Amniotic epithelial cell (primary cell): ENCODE data around the genes DENND4B and ATP8B2.

DNA sequence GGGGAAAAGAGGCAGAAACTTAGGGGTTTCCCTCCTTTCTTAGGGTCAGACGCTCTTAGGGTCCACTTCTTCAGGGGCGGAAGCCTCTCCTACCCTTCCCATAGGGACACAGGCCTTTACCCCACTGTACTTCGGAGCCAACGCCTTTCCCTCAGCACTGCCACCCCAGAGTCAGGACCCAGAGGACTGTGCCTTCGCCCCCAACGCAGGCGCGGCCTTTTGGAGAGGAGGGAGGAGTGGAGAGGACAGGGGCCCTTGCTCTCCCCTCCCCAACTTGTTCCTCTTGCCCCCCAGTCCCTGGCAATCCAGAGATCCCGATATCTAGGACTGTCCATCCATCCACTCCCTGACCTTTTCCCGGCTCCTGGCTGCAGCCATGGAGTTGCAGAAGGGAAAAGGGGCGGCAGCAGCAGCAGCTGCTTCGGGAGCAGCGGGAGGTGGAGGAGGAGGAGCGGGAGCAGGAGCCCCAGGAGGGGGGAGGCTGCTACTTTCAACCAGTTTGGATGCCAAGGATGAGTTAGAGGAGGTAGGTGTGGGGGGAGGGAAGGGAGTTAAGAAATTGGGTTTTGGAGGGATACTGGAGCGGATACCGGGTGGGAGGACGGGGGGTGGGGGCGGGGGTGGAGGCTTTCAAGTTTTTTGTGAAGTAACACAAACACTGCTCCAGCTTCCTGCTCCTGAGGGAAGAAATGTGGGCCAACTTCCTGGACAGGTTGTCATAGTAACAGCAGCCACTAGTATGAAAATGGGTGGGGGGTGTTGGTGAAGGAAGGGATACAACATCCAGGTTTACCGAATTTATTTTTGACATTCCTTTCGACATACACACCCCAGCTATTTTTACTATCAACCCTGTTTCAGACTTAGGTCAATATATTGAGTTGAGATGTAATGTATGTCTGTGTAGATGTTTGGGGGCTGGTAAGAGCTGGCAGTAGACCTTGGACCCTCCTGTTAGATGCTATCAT lies 693 bp downstream of the INTS3 start:
- RRBS = no CpG with 5 or more reads among the region's 20 CpGs

DNA sequence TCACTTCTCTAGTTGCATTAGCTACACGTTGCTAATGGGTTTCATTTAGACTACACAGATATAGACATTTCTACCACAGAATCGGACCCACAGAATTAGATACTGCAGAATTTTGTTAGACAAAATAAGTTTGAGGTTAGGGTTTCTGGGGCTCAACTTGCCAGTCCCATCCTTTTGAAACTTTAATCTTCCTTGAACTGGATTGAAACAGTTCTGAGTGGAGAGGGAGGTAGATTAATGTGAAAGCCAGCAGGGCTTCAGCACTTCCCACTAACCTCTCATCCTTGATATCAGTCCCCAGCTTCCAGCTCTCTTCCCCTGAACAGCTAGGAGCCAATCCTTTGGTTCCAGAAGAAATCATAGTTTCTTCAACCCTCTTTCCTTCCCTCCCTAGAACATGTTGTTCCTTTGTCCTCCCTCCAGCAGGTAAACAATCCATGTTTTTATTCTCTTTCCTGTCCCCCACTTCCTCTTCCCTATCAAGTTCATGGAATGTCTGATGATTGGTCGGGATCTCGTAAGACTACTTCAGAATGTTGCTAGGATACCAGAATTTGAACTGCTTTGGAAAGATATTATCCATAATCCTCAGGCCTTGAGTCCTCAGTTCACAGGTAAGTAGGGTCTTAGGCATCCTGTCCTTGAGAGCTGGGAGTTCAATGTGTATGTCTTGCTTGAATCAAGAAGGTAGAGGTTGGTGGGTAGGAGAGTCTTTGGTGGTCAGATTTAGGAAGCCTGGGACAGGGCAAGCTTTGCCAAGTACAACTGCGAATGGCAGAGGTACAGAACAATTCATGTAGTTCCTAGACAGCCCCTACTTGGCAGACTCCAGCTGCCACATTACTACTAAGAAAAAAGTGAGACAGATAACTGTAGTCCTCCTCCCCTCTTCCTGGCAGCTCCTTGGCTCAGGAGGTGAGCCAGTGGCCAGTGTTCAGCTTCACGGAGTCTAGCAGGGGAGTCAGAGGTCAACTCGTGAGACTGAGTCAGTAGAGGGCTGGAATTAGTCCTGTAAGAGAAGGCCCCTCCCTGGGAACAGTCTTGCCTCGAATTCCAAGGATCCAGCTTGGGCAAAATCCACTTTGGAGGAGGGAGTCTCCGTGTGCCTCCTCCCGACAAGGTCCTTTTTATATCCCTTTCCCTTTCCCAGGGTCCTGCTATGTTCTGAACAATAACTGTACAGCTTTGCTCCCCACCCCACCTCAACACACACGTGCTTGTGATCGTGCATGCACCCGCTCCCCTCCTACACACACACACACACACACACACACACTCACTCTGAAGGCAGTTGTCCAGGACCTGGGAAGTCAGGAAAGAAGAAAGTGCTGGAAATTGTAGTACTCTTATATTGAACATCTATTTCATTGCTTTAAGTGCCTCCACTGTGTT lies 22.9 kb upstream of the SLC27A3 start:
- RRBS = no CpG with 5 or more reads among the region's 13 CpGs

DNA sequence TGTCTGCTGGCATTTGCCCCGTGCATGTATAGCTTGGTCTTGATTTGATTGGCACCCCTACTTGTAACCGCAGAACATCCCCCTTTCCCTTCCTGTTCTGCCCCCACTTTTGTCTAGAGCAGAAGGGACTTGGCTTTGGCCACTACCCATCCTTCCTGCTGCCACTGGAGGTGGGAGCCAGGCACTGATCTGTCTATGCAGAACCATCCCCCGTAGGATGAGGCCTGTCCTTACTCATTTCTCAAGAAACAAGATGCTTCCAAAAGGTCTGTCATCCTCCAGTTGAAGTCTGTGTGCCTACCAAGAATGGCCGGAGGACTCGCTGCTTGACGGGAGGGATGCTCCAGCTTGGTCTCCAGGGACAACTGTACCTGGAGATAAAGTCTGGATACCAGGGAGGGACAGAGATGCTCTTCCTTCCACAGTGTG lies 1.1 kb upstream of the SLC27A3 start:
- RRBS = no CpG with 5 or more reads among the region's 6 CpGs

- RRBS = no CpG with 5 or more reads among the region's 13 CpGs
Measured at GRCh38 chr1:153775881-153775974, 521 bp downstream of the SLC27A3 start.

GRCh38 chr1:153802585-153802913 lies 27.3 kb downstream of the SLC27A3 start:
- RRBS = no CpG with 5 or more reads among the region's 3 CpGs

GRCh38 chr1:153809172-153810089 lies 34.2 kb downstream of the SLC27A3 start:
- RRBS = no CpG with 5 or more reads among the region's 13 CpGs

DNA sequence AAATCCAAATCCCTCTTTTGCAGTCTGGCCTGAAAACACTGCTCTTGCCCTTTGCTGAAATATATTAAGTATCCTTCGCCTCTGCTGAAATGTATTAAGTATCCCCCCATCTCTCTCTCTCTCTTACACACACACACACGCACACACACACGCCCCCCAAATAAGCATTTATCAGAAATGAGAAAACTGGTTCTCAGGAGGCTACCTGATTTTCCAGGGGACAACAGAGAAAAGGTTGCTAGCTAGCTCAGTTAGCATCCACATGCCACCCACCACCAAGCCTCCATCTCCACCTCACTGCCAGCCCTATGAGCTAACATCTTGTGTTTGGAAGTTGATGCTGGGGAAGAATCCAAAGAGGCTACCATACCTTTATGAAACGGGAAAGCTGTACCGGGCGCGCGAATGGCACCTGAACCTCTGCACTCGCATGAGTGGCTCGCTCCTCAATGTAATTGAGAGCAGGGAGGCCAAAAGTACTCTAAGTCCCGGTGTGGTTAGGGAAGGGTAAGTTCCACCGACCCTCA lies 1.2 kb downstream of the GATAD2B start:
- RRBS = 8% methylated on average over 6 of the region's 12 CpGs

- RRBS = no CpG with 5 or more reads among the region's 22 CpGs
Measured at GRCh38 chr1:153923432-153923937, 713 bp upstream of the GATAD2B start.

DNA sequence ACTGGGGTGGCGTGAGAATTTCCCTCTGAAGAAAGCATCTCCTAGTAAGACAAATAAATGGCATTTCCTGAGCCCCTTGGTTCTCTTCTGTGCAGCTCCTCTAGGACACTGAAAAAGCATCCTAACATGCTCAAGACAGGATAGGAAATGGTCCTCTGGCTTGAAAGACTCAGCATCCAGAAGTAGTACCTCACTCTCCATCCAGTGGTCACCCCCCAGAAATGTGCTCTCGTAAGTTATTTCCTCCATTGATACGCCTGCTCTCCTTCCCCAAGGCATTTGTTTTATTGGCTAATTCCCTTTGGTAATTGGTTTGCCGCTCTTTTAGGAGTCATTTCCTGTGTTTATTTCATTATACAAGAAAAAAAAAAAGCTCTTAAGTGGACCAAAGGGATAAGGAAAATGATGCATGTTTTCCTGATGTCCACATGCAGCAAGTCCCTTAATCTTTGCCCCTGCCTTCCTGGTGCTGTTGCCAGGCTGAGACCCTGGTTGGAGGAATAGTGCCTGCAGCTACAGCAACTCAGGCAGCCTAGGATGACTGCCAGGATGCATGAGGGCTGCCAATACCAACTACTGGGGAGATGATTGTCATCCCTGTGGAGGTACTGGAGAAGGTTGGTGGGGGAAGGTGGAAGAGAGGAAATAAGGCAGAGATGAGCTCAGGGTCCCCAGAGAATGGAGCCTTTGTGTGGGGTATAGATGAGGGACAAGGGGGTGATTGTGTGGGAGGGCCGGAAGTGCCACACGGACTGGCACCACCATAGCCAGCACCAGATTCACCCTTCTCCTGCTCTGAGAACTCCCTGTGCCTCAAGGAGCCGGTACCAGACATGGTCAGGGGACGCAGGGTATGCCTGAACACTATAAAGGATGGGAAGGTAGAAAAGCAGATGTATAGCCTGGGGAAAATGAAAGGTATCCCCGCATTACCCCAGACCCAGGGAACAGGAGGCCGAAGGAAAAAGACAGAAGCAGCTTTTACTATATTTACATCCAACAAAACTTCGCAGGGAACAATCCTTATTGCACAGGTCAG lies 6.1 kb upstream of the GATAD2B start:
- RRBS = 94% methylated on average over 3 of the region's 11 CpGs

GRCh38 chr1:153946253-153946965 lies at the start of gene DENND4B:
Gene DENND4B (minus strand): TSS chr1:153946718.
- RRBS = 2% methylated on average over 50 of the region's 81 CpGs

- RRBS = no CpG with 5 or more reads among the region's 5 CpGs
Measured at GRCh38 chr1:153948111-153948698, 1.7 kb upstream of the DENND4B start.

- RRBS = no CpG with 5 or more reads among the region's 7 CpGs
Measured at GRCh38 chr1:153968088-153968412, 348 bp downstream of the CREB3L4 start.

- RRBS = no CpG with 5 or more reads among the region's 6 CpGs
Measured at GRCh38 chr1:153981078-153981584, 3.7 kb upstream of the JTB start.

GRCh38 chr1:154174598-154175095 lies 17.3 kb downstream of the TPM3 start:
- RRBS = no CpG with 5 or more reads among the region's 11 CpGs

- RRBS = no CpG with 5 or more reads among the region's 3 CpGs
Measured at GRCh38 chr1:154198964-154199509, 7.1 kb downstream of the CFAP141 start.

DNA sequence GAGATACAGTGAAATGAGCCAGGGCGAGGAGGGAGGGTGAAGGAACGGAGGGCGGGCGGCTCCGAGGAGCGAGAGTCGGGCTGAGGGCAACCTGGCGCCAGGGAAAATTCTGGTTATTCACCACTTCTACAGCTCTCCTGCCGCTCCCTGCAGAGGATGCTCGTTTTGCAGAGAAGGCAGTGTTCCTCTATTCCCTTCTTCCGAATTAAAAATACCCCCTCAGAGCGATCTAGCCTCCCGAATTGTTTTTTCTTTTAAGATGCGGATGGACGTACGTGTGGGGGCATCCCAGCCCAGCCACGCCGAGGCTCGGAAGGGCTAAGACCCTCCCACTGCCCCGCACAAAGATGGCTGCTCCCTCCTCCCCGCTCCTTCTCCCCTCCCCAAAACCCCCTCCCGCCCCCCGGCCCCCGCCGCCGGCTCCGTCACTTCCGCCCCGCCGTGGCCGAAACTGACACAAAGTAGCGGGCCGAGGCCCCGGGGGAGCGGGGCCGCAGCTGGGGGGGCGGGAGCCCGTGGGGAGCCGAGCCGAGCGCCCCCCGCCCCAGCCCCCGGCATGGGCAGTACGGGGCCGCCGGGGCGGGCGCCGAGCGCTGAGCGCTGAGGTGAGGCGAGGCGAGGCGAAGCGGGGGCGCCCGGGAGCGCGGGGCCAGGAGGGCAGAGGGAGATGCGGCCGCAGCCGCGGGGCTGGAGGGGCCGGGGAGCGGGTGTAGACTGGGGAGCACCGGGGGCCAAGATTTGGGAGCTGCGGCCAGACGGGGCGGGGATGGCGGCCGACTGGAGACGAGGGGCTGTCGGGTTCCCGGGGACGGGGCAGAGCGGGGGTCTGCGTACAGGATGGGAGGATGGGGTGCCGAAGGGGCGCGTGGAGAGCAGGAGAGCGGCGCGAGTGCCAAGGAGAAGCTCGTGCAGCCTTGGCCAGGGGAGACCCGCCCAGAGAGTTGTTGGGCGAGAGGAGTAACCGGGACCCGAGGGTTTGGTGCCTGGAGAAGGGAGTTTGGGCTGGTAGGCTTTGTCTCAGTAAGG lies at the start of gene ATP8B2:
Gene ATP8B2 (plus strand): TSS at position 428 of the 1,026 bp plus-strand sequence.
- RRBS = 2% methylated on average over 39 of the region's 88 CpGs

DNA sequence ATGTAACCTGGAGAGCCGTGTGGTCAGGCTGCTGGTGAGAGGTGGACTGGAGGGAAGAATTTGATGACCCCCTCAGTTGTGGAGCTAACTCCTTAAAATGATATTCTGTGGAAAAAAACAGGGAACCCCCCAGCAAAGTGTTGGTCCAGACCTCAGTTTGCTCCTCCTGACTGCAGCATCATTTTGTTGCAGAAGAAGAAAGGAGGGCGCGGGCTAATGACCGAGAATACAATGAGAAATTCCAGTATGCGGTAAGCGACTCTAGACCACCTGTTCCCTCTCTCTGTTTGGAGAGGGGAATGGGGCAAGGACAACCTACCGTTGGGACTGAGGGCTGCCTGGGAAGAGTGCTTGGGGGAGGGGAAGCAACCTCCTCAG lies 4.9 kb downstream of the ATP8B2 start:
- RRBS = no CpG with 5 or more reads among the region's 7 CpGs

DNA sequence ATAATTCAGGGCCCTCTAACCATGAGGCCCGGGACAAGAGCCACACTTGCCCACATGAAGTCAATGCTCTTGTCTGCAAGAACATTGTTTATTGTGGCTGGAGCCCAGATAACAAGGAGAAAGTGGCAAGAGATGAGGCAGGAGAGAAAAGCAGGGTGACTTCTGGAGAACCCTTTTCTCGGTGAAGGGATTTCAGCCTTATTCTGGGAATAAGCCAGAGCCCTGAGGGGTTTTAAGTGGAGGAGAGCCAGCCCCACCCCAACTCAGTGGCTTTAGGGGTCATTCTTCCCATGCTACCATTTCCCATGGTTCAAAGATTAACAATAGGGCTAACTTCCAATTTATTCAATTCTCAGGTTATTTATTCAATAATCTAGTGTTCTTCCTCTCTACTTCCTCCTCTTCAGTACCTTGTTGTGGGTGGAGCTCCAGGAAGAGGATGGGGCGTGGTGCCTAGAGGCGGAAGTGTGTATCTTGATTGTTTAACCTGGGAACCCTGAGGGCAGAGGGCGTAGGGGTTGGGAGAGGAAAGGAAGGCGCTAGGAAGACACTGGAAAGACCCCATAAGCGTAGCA lies 19.8 kb upstream of the IL6R start:
- RRBS = no CpG with 5 or more reads among the region's 7 CpGs

- RRBS = no CpG with 5 or more reads among the region's 13 CpGs
Measured at GRCh38 chr1:154406840-154407959, 2.1 kb downstream of the IL6R start.

- RRBS = no CpG with 5 or more reads among the region's 13 CpGs
Measured at GRCh38 chr1:154430211-154430645, 25.1 kb downstream of the IL6R start.